ENCODE data around the gene HSPA5.

DNA sequence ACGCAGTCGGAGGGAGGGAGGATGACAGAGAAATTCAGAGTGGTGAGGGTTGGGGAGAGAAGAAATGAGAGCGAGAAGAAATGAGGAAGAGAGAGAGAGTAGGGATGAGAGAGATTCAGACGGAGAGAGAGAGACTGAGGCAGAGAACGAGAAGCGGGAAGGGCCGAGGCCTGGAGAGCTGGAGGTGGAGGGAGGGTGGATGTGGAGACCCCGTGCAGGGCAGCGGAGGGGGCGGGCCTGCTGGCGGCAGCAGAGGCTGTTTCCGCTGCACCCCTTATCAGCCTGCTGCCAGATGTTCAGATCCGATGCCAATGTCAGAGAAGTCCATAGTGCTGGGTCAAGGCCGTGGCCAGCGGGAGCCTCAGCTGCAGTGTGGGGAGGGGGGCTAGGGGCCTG, 4.8 kb upstream of the NR5A1 start:
- PRO-cap = no peak
- CAGE, long polyA plus RNA = no peak

GRCh38 chr9:124595495-124596096, 88.4 kb upstream of the NR5A1 start:
- PRO-cap = no peak
- CAGE, long polyA plus RNA = no peak

- PRO-cap = no peak
- CAGE, long polyA plus RNA = no peak
Observed at GRCh38 chr9:124694825-124695495, 76.2 kb downstream of the NR6A1 start.

DNA sequence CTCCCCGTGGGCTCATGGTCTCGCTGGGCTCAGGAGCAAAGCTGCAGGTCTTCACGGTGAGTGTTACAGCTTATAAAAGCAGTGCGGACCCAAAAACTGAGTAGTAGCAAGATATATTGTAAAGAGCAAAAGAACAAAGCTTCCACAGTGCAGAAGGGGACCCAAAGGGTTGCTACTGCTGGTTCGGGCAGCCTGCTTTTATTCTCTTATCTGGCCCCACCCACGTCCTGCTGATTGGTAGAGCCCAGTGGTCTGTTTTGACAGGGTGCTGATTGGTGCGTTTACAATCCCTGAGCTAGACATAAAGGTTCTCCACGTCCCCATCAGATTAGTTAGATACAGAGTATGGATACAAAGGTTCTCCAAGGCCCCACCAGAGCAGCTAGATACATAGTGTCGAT, 15.3 kb upstream of the WDR38 start:
- PRO-cap = no peak
- CAGE, long polyA plus RNA = no peak

DNA sequence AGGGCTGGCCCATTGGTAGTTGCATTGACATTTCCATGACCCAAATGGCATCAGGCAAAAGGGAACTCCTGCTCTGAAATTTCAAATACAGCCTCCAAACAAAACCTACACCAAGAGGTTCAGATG, 3.6 kb downstream of the WDR38 start:
- PRO-cap = no peak
- CAGE, long polyA plus RNA = no peak

DNA sequence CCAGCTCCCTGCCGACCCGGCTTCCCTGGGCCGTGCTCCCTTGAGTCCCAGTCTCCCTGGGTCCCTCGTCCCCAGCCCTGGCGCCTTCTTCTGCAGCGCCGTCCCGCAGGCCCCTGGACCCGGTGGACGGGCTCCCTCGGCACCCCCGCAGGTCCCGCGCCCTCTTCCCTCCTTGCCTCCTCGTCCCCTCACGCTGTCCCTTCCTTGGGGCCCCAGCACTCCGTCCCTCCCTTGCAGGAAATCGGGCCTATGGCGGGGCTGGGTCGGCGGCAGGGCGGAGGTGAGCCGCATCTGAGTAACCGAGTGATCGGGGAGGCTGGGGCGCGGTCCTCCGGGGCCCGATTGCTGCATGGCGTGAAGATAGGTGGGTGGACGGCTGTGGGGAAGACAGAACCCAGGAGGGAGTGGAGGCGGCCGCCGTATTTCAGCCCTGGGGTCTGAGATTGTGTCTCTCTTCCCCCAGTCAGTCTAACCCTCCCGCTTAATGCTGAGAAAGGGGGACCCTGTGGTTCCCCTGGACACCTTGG, 7.7 kb downstream of the ARPC5L start:
- PRO-cap = bidirectional peak, plus-strand start at position 250 of the sequence, minus-strand start at position 176 of the sequence
- CAGE, long polyA plus RNA = no peak

GRCh38 chr9:124879025-124880056, 17.4 kb downstream of the ARPC5L start:
- PRO-cap = unidirectional peak, plus-strand start at chr9:124879429
- CAGE, long polyA plus RNA = no peak

DNA sequence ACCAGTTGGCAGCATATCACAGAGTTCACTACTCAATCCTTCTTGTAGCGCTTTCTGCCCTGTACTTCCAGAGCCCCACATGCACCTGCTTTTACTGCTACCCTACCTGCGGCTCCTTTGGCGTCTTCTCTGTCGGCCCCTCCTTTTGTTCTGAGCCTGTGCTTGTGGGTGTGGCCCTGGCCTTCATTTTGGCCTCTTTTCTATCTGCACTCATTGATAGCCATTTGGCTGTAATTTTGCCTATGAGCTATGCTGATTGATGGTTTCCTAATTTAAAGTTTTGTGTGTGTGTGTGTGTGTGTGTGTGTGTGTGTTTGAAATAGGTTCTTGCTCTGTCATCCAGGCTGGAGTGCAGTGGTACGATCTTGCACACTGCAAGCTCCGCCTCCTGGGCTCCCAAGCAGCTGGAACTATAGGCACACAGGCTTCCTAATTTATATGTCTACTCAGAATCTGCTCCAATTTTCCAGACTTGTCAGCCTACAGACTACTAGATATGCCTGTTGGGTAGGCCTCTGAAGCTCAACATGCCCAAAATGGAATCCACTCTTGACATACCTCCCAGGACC, 32.3 kb downstream of the ARPC5L start:
- PRO-cap = no peak
- CAGE, long polyA plus RNA = no peak

- PRO-cap = no peak
- CAGE, long polyA plus RNA = no peak
Observed at GRCh38 chr9:124950056-124950410, 9.2 kb upstream of the GOLGA1 start.

DNA sequence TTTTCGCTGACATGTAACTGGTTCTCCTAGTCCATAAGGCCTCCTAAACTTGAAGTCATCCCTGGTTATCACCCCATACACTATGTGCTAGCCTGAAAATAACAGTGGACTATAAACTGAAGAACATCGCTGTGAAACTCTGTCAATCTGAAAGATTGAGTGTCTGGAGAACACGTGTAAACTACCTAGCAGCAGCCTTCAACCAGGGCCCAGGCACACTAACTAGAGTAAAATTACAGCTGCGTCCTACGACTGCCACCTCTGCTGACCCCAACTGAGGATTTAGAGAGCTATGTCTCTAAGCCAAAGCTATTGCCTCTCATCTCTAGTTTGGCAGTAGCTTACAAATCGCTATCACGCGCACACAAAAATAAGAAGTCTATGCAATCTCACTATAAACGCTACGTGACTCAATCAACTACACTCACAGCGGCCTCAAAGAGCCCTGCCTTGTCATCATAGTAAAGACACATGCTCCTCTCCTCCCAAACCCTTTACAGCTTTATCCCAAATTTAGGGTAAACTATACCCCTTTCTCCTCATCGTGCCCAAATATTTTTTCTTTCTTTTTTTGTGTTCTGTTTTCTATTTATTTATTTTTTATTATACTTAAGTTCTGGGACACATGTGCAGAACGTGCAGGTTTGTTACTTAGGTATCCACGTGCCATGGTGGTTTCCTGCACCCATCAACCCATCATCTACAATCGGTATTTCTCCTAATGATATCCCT, 8.7 kb downstream of the PPP6C start:
- PRO-cap = no peak
- CAGE, long polyA plus RNA = no peak

GRCh38 chr9:125240145-125241439, at the start of gene HSPA5:
HSPA5 (minus strand) TSS chr9:125241343.
- PRO-cap = bidirectional peak, plus-strand start at chr9:125240806, minus-strand start at chr9:125240596; bidirectional peak, plus-strand start at chr9:125241673, minus-strand start at chr9:125241343
- CAGE, long polyA plus RNA = start-site peak on the minus strand at chr9:125241318-125241344, 692 and 1,381 reads in 2 replicates

DNA sequence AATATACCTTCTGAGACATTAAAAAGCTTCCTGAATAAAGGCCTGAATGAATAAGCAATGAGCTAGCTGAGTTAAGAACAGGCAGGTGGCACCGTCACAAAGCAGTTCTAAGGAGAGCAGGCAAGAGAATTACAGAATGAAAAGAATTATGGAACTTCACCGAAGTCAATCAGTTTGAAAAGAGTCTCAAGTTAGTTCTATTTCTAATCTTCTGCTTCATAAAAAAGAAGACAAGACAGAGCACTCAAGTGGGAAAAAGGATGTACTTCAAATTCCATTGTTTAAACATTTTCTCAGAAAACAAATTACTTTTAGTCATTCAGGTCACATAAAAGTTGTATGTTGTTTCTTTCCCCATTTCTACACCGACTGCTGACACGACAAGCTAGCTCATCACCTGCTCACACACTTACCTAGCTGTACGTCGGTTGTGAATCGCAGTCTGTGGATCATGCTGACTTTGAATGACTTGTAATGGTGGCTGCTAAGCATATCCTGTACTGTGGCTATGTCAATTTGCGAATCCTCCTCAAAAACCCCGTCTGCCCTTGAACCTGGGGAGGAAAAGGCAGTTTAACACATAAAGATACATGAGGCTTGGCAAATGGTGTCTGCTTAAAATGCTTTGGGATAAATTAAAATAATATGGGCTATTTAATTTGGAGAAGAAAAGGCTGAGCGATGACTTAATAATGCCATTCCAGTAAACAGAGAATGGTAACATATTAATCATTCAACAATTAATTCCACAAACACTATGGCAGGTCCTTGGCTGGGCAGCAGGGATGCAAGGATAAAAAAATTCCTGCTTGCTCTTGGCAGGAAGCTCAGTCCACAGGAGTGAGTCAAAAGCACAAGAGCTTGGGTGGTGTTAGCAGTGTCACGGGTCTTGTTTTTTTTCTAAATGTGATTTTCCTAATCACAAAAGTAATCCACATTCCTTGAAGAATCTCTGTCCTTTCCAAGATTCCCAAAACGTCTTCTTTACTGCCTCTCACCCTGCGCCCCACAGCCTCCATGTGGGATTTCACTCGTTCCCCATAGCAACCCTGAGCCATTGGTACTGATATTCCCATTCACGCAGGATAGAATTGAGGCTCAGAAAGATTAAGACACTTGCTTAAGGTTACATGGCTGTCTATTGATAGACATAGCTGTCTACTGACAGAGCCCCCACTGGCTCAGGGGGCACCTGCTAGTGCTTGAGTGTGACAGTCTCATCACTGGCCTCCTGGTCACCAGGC, 222.6 kb downstream of the MAPKAP1 start:
- PRO-cap = no peak
- CAGE, long polyA plus RNA = no peak

- PRO-cap = no peak
- CAGE, long polyA plus RNA = no peak
Observed at GRCh38 chr9:125506214-125506463, 200.9 kb downstream of the MAPKAP1 start.

- PRO-cap = no peak
- CAGE, long polyA plus RNA = no peak
Observed at GRCh38 chr9:125632222-125633480, 74.4 kb downstream of the MAPKAP1 start.

GRCh38 chr9:125690464-125691072, 16.4 kb downstream of the MAPKAP1 start:
- PRO-cap = no peak
- CAGE, long polyA plus RNA = no peak

GRCh38 chr9:125838680-125839630, 91.8 kb downstream of the PBX3 start:
- PRO-cap = no peak
- CAGE, long polyA plus RNA = no peak

DNA sequence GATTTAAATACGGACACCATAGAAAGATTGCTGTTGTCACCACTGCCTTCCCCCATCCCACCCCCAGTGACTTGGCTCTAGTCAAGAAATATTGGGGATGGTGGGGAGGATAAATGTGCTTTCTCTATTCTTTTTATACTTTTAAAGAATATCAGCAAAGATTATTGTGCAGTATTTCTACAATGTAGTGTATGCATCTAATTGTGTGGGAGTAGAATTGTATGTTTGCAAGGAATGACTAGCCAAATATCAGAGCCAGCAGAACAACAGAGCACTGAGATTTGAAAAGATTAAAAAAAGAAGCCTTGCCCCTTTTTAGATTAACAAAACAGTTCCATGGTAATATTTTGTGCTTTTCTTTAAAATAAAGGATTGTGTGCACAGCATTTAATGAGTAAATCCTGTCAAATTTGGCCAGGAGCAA, 143.4 kb downstream of the PBX3 start:
- PRO-cap = no peak
- CAGE, long polyA plus RNA = no peak

GRCh38 chr9:126482237-126482943, 131.3 kb upstream of the LMX1B start:
- PRO-cap = no peak
- CAGE, long polyA plus RNA = no peak

GRCh38 chr9:126708292-126708649, 94.5 kb downstream of the LMX1B start:
- PRO-cap = no peak
- CAGE, long polyA plus RNA = no peak

GRCh38 chr9:126805252-126806242, 707 bp downstream of the ZBTB43 start:
- PRO-cap = bidirectional peak, plus-strand start at chr9:126806000, minus-strand start at chr9:126805936
- CAGE, long polyA plus RNA = no peak

Measured in B cell (primary cell).